GM12891 (cell line): ENCODE measurements around a stretch of chr2.

- RRBS, result 26% methylated on average over 11 of the region's 18 CpGs
Measured at GRCh38 chr2:9095693-9096022, 92.2 kb upstream of the MBOAT2 start.

GRCh38 chr2:9112099-9112825 lies 94.3 kb upstream of the ASAP2 start:
- RRBS, result 18% methylated on average over 7 of the region's 23 CpGs

DNA sequence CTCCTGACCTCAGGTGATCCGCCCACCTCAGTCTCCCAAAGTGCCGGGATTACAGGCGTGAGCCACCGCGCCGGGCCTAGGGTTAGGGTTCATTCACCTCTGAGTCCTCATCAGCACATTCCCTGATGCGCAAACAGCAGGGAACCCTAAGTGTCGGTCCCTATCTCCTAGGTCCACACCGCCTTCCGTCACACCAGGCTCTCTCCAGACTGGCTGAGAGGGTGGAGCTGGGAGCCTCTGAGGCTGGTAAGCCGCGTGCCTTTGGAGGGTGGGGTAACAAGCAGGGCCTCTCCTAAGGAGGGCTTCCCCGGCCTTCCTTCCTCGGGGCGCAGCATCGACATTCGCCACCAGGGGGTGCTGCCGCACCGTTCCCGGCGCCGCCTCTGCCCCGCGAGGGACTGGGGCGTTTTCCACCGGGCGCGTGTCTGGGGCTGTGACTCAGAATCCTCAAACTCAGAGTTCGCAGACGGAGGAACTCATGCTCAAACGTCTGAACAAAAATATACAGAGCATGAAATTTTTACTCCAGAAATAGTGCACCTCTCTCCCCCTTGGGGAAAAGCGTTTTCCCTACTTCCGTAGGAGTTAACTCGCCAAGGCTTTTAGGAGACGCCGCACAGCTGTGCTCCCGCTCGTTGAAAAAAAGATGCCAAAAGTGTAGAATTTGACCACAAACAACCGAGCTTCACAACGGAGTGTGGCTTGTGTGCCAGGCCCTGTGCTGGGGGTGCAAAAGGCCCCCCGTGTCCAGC lies 63.9 kb upstream of the ASAP2 start:
- RRBS, result 1% methylated on average over 14 of the region's 41 CpGs

DNA sequence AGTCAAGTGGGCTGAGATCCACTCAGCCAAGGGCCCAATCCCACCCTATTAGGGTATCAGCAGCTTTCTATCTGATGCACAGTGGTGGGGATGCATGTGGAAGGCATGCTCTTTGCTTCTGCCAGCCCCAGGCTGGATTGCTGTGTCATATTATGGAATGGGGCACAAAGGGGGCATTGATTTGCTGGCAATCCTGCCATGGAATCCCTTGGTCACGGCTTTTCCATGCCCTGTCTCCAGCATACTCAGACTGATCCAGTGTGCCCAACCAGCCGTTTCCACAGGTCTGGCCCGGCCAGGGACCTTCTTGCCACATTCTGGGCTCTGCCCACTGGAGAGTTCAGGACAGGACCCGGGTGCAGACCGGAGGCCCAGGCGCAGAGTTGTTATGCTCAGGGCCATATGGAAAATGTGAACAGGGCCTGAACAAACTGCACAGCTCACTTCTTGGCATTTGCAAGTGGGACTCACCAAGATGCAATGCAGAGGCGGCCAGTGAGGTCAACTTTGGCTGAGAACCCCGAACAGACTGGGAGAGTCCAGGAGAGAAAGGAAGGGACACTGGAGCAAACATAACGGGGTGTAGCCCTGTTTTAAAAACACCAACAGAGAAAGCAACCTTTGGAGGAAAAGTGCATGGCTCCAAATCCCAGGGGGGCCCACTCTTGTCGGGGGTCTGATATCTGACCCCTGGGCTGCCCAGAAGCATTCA lies 15.6 kb upstream of the ASAP2 start:
- RRBS, result 29% methylated on average over 2 of the region's 10 CpGs

- RRBS, result 73% methylated on average over 3 of the region's 17 CpGs
Measured at GRCh38 chr2:9250431-9251231, 44.0 kb downstream of the ASAP2 start.

GRCh38 chr2:9251638-9252357 lies 45.2 kb downstream of the ASAP2 start:
- RRBS, result no CpG with 5 or more reads among the region's 9 CpGs

- RRBS, result no CpG with 5 or more reads among the region's 4 CpGs
Measured at GRCh38 chr2:9404256-9405232, 18.8 kb downstream of the ITGB1BP1 start.

- RRBS, result under 1% methylated on average over 30 of the region's 71 CpGs
Measured at GRCh38 chr2:9474663-9475531, 546 bp downstream of the IAH1 start.

DNA sequence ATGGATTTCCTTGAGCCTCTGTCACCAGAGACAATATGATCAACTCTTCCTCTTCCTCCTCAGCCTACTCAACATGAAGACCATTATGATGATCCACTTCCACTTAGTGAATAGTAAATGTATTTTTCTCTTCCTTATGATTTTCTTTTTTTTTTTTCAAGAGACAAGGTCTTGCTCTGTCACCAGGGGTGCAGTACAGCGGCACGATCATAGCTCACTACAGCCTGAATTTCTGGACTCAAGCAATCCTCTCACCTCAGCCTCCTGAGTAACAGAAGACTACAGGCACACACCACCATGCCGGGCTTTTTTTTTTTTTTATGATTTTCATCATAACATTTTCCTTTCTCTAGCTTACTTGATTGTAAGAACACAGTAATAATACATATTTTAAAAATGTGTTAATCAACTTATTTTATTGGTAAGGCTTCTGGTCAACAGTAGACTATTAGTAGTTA lies 31.9 kb downstream of the ADAM17 start:
- RRBS, result no CpG with 5 or more reads among the region's 3 CpGs

- RRBS, result no CpG with 5 or more reads among the region's 3 CpGs
Measured at GRCh38 chr2:9574026-9574529, 18.4 kb upstream of the ADAM17 start.

GRCh38 chr2:9675367-9676239 lies 44.8 kb upstream of the YWHAQ start:
- RRBS, result no CpG with 5 or more reads among the region's 13 CpGs

GRCh38 chr2:9690103-9690738 lies 59.4 kb upstream of the YWHAQ start:
- RRBS, result no CpG with 5 or more reads among the region's 10 CpGs

DNA sequence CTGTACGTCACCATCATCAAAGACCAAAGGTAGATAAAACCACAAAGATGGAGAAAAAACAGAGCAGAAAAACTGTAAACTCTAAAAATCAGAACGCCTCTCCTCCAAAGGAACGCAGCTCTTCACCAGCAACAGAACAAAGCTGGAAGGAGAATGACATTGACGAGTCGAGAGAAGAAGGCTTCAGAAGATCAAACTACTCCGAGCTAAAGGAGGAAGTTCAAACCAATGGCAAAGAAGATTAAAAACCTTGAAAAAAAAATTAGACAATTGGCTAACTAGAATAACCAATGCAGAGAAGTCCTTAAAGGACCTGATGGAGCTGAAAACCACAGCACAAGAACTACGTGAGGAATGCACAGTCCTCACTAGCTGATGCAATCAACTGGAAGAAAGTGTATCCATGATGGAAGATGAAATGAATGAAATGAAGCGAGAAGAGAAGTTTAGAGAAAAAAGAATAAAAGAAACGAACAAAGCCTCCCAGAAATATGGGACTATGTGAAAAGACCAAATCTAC lies 18.7 kb downstream of the TAF1B start:
- RRBS, result no CpG with 5 or more reads among the region's 9 CpGs

DNA sequence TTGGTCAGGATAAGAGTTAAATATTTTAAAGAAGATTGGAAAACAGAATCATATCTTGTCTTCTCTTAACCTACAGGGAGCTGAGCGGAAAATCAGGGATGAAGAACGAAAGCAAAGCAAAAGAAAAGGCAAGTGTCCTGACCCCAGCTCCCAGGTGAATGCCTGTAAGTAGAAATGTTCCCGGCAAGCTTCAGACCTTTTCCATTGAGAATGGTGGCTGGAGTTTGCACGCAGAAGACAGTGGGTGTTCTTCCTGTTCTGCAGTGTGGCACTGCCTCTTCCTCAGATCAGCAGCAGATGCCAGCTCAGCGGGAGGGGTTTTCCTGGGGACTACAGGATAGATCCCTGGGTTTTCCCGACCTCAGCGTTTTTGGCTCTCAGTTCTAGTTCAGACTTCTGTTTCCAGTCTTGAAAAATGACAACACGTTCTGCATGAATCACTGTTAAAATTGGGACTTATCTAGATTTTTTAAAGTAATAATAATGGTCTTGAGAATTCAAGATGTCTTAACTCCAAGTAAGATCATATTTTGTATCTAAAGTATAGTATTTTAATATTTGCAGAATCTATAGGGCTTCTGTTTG lies 39.2 kb downstream of the GRHL1 start:
- RRBS, result no CpG with 5 or more reads among the region's 8 CpGs

DNA sequence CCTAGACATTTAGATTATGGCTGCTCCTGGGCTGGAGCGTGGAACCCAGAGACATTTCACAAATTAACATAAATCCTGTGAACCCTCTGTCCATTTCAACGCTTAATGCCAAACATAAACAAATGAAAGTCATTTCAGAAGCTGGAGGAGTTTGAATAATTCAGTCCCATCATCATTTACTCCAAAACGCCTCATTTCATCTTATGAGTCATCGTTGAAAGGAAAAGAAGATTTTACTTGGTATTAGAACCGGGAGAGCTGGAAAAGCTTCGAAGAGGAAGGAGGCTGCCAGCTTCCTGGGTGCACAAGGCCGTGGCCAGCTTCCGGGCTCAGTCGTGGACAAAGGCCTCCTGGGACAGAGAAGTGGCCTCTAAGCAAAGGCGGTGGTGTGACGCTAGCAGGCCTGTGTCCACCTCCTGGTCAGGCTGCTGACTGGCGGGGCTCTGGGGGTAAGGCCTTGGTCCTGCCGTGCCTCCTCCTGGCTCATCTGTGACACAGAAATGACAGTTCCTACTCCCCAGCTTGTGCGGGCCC lies 71.4 kb downstream of the RRM2 start:
- RRBS, result 94% methylated on average over 4 of the region's 14 CpGs

DNA sequence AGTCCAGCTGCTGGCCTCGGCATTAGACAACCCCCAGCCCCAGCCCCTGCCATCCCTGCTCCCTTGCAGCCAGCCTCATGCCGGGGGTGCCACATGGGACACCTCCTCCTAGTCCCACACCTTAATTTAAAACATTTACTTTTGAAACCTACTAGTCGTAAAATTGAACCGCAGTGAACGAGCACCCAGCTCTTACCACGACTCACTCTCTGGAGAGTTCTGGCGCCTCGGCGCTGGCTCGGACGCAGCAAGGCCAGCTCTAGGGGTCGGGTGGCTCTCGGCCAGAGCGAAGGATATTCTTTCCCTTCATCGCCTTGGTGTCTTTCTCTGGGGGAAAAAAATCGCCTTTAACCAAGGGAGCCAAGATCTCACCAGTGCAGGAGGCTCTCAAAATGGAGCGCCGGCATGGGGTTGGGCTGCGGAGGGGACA lies 1.8 kb downstream of the HPCAL1 start:
- RRBS, result no CpG with 5 or more reads among the region's 19 CpGs

- RRBS, result no CpG with 5 or more reads among the region's 24 CpGs
Measured at GRCh38 chr2:10398407-10399260, 49.5 kb downstream of the ODC1 start.

DNA sequence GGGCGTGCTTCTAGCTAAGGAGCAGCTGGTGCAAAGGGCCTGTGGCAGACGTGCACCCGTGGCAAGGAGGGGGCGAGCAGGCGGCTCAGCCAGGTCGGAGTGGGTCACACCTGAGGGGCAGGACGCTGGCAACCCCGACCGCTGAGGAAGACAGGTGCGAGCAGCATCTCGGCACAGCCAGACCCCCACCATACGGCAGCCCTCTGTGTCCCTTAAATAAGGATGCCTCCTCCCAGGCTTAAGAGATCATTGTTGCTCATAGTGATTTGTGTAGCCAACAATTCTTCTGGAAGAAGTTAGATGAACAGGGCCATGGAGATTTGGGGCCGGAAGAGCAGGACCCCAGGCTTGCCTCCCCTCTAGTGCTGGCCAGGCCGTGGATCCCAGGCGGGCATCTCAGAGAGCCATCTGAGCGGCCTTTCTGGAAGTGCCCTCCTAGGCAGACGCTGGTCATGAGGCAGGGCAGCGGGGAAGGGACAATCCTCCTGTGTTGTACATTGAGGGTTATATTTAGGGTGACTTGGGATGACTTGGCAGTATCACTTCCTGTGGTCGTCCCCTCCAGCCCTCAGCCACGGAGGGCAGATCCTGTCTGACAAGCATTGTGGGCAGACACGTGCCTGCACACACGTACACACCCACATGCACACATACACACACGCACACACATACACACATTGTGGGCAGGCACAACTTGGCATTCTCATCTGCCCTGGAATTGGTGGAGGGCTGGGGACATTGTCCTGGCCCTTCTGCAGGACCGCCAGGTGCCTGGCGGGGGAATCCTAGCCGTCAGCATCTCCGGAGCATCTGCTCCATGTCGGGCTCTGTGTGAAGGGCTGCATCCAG lies 47.8 kb downstream of the ODC1 start:
- RRBS, result 95% methylated on average over 2 of the region's 28 CpGs

DNA sequence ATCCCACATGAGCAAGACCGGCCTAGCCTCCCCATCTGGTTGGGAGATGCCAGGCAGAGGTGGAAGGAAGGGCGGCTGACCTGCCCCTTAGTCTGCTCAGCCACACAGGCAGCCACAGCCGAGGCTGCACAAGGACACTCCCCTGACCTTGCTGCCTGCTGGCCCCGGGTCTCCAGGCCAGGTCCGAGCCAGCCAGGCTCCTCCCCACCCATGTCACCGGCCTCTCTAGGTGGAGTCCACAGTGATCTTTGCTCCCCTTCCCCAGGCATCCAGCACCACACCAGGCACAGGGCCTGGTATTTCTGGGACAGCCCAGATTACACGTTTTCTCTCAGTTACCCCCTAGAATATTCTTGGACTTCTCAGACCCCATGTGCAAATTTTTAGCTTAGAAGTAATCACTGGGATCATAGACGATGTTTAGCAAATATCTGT lies 47.1 kb downstream of the ODC1 start:
- RRBS, result 26% methylated on average over 4 of the region's 8 CpGs

DNA sequence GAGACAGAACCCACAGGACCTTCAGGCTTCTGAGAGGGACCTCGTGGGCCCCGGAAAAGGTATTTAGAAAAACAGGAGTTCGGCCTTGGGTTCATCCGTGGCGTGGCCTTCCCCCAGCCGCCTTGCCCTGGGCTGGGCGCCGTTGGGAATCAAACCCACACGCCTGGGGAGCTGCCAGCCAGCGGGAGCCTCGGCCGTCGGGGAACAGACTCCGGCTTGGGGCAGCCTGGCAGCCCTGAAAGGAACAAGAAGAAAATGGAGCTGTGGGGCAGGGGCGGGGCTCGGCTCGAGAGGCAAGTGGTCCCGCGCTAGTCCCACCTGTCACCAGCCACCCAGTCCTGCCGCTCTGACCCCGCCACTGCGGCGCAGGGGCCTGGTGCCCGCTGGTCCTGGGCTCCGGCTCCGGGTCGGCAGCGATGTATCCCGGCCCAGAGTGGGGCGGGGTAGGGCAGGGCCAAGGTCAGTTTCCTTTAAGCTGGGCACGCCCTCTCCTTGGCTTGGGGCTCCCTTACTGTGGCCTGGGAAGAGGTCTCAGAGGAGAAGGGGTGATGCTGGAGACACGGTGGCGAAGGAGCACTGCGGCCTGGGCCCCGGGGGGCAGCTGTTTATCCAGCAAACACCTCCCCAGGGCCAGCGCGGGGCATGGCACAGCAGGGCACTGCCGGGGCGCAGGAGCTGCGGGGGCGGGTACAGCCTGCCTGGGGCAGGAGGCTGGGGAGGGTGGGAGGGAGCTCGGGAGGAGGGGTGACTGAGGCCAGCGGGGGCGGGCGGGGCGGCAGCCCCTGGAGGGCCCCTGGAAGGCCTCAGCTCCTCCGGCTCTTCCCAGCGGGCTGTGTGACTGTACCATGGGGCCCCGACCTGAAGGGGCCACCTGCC lies 15.7 kb downstream of the ODC1 start:
- RRBS, result 5% methylated on average over 4 of the region's 49 CpGs